Neural cell (in vitro differentiated cells): ENCODE data around the gene MYO15B.

- RAMPAGE, long total RNA: no peak
Observed at GRCh38 chr17:75341453-75341859, 52.2 kb upstream of the SLC25A19 start.

DNA sequence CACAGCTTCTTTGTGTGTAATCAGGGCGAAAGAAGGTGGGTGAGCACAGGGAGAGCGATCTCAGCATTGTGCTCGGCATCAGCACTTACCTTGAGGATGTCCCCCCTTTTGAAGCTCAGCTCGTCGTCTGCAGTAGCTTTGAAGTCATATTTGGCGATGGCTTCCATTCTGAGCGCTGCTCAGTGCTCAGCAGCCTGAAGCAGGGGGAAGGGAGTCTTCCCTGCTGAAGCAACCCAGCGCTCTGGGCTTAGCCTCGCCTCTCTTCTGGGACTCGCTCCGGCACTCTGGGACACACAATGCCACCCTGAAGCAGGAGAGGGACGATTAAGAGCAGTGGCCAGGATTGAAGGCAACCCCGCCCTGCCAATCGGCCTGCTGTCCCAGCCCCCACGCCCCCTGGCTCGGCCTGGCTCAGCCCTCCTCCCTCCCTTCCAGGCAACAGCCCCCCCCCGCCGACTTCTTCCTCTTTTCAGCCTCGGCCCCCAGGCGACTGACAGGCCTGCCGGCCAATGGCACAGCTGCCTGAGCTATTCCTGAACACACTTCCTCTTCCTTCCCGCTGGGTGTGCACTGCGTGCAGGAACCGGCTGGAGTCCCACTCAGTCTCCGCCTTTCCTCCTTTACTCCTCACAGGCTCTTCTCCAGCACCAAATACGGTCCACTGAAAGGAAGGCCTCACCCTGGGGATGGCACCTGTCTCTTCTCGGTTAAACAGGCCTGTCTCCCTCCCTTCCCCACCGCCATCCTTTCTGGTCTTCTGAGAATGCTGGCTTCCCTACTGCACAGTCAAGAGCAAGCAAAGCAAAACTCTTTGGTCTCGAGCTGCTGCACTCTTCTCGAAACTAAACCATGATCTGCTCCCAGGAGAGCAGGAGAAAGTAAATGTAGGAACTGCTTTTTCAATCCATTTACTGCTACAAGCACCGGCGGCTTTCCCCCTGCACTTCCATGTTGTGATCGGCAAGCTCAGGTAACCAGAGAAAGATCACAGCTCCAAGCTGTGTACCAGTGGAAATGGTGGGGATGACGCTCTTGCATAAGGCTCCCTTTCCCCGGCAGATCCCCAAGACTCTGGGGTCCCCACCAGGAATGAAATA, 11.7 kb downstream of the GRB2 start:
- RAMPAGE, long total RNA: start-site peak on the minus strand centred at position 357 of the sequence, 168 bp wide, 2,558 and 3,425 reads in 2 replicates; start-site peak on the plus strand centred at position 596 of the sequence, 70 bp wide, 13 and 39 reads in 2 replicates

DNA sequence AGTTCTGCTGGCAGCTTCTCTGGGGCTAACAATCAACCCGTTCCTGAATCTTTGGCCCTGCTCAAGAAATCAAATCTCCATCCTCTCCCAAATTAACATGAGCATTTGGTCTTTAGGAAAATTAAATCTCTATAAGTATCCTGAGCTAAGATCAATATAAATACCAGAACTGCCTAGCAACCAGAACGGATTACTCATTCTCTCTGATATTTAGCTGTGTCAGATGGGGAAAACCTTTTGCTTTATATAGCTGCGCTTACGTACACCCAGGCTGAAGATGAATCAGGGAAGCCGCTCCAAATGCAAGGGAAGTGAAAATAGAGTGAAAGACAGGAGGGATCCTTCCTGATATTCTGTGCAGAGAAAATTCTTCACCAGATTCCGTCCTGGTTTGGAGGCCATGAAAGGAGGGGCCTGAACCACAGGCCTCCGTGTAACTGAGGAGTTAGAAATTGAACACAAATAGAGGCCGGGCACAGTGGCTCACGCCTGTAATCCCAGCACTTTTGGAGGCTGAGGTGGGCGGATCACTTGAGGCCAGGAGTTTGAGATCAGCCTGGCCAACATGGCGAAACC, 23.4 kb upstream of the GRB2 start:
- RAMPAGE, long total RNA: no peak

DNA sequence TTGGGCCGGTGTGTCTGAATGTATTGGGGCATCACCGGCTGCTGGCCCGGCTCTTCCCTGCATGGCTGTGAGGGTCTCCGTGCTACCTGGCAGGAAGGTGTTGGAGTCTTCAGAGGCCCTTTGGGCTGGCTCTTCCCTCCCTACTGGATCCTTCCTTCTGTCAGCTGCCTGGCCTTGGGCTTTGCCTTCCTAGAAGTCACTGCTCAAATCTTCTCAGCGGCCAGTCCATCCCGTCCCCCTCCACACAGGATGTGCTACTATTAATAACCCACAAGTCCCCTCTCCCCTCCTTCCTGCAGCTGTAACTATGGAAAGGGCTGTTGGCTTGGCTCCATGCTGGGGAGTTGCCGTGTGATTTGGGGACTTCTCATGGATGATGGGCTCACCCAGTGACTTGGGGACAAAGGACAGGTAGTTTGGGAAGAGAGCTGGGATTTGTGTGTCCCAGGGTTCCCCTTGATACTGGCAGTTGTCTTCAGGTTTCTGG, 19.4 kb downstream of the TMEM94 start:
- RAMPAGE, long total RNA: no peak

GRCh38 chr17:75477054-75477606, 20.7 kb downstream of the TMEM94 start:
- RAMPAGE, long total RNA: no peak

DNA sequence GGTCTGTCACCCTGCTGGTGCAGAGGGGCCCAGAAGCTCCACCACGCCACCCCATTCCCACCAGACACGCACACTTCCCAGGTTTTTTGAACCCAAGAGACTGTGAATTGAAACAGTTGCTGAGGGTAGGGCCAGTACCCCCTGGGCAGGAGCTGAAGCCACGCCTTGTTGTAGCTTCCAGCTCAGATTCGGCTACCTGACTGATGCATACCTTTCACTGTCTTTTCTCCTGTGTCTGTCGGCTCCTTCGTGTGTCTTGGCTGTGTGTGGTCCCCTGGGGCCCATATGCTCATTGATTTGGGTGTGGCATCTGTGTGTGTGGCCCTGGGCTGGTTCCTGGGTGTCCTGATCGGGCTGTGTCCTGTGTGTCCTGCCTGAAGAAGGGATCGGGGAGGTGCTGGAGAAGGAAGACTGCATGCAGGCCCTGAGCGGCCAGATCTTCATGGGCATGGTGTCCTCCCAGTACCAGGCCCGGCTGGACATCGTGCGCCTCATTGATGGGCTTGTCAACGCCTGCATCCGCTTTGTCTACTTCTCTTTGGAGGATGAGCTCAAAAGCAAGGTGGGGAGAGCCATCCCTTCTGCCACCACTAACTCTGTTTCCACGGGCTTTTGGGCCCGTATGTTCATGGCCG, 21.0 kb downstream of the CASKIN2 start:
- RAMPAGE, long total RNA: no peak

GRCh38 chr17:75509735-75510521, 5.4 kb downstream of the CASKIN2 start:
- RAMPAGE, long total RNA: no peak

DNA sequence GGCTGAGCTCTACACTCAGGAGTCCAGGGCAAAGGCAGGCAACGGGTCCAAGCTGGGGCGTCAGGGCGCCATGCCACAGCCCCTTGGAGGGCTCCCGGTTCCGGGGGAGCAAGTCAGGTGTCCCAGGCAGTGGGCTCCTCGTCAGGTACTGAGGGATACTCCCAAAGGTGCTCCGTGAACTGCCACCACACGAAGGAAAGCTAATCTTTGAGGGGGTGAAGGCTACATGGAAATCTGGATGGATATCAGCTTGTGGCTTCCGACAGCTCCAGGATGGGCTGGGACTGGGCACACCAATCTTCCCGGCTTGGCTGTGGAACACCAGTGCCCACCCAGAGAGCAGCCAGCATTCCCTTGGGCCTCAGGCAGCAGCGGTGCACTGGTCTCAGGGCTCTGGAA, 1.5 kb downstream of the CASKIN2 start:
- RAMPAGE, long total RNA: no peak

GRCh38 chr17:75516699-75517310, 477 bp downstream of the TSEN54 start:
- RAMPAGE, long total RNA: no peak

GRCh38 chr17:75525868-75526668, 571 bp downstream of the LLGL2 start:
- RAMPAGE, long total RNA: no peak

GRCh38 chr17:75531253-75532054, 6.0 kb downstream of the LLGL2 start:
- RAMPAGE, long total RNA: no peak

DNA sequence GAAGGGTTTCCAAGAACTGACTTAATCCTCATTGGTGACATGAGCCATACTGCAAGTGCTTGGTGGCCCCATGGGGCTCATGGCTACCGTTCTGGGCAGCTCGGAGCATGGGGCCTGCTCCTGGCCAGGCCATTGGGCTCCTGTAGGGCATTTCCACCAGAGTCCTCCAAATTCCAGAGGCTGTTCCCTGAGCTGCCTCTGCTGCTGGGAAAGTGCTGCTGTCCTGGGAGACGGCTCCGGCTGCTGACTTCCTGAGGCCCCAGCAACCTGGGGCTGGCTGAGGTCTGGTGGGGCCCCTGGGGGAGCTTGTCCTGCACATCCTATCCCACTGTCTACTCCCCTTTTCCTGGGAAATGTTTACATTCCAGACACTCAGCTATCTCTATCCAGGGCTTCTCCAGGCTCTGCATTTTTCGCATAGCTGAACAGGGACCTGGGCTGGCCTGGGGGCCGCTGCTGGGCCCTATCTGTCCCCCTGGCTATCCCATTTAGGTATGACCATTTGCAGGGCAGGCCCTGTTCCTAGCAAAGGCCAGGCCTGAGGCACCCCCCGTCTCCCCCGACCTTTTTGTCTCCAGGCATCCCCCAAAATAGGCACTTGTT, 27.4 kb downstream of the LLGL2 start:
- RAMPAGE, long total RNA: no peak

GRCh38 chr17:75566333-75567269, 21.0 kb upstream of the MYO15B start:
- RAMPAGE, long total RNA: no peak

GRCh38 chr17:75587557-75588718, at the start of gene MYO15B:
Gene MYO15B, plus strand, starts transcription at chr17:75587800.
- RAMPAGE, long total RNA: no peak

DNA sequence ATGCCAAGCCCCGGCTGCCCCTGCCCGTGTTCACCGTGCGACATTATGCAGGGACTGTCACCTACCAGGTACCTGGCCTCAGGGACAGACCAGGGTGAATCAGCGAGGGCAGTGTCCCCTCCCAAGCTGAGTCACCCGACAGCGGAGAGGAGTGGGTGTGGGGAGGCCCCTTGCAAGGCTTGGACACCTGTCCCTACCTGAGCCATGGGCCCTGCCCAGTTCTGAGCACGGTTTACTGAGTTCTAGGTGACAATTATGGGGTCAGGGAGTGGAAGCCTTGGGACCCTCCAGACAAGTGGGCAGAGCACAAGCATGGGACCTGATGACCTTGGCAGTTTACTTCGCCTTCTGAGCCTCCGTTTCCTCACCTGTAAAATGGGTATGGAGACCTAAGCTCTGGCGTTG, 13.9 kb downstream of the MYO15B start:
- RAMPAGE, long total RNA: no peak

- RAMPAGE, long total RNA: no peak
Observed at GRCh38 chr17:75616213-75616922, 16.9 kb upstream of the SMIM5 start.

- RAMPAGE, long total RNA: no peak
Observed at GRCh38 chr17:75636939-75637491, 3.8 kb downstream of the SMIM5 start.

DNA sequence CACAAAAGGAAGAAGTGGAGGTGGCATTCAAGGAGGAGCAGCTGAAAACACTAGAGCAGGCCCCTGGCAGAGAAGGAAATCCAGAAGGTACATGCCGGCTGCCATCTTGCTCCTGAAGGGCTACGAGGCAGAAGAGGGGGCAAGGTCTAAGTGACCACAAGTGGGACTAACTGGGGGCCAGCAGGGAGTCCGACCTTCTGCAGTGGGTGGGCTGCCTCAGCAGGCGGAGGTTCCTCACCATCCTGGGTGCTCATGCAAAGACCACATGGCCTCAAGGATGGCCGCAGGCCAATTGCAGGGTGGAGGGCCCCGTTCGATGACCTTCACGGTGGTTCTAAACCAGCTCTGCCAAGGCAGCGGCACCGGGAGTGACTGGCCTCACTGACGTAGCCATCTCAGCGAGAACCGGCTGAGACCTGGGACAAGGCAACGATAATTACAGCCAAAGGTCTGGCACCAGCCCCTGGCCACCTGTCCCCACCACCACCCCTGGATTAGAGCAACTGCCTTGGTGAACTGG, 5.6 kb downstream of the SMIM5 start:
- RAMPAGE, long total RNA: no peak

DNA sequence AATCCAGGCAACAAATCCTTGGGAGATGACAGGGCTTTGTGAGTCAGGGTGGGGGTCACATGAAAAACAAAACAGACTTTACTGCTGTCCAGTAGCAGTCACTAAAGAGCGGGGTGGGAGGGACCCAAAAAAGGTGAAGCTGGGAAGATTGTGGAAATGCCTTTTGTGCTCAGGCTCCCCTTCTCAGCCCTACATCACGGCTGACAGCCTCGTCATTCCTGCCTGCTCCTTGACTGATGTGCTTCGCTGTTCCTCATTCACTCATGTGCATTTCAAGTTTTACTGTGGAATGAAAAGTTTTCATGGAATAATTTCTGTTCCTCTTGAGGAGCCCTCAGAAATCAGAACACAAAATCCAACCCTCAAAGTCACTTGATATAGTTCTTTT, 6.5 kb downstream of the SAP30BP start:
- RAMPAGE, long total RNA: no peak

GRCh38 chr17:75693037-75693364, 25.9 kb downstream of the SAP30BP start:
- RAMPAGE, long total RNA: no peak